Bronchus (tissue), 1 donor: ENCODE measurements around a stretch of chr9.

GRCh38 chr9:130053190-130053493, 564 bp upstream of the GPR107 start:
- PRO-cap: no peak

DNA sequence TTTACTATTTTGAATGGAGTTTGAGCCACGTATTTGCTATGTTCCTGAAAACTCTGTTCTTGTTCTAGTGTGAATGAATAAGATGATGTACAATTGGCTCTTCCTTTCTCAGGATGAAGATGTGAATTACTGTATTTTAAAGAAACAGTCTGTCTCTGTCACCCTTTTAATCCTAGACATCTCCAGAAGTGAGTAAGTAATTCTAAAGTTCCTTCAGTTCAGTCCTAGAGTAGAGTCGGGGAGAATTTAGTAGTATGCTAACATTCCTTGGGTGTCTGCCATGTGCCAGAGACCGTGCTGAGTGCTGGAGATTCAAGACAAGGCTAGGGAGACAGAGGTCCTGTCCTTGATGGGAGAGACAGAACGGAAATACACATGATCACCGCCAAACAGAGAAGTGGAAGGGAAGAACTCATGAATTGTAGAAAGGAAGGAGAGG, 23.5 kb downstream of the GPR107 start:
- PRO-cap: no peak

DNA sequence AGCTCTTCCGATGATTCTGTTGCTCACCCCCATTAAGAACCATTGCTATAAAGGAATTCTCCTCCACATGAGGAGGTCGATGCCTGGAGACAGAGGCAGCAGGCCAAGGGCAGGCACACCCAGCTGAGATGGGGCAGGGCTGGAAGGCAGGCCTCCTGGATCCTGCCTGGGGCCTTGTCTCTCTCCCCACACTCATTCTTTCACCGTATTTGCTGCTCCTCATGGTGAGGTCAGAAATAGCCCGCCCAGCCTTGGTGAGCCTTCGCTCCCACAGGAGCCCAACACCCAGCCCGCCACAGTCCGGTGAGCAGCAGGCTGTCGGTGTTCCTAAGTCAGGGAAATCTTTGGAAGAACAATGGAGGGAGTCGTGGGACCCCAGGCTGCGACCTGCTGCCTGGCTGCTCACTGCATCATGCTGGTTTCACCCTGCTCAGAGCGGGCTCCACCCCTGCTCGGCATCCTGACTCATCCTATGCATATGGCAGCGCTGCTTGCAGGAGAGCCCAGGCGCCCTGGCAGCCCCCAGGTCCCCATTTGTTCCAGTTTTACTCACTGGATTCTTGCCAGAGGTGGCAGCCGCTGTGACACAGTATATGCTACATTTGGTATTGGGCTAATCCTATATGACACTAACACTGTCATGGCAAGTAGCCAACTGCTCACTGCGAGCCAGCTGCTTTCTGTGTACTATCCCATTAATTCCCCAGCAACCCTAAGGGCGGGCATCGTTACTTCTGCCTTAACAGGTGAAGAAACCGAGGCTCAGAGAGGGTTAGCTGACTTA, 53.2 kb upstream of the NCS1 start:
- PRO-cap: no peak

- PRO-cap: no peak
Observed at GRCh38 chr9:130201345-130202134, 29.3 kb downstream of the NCS1 start.

- PRO-cap: no peak
Observed at GRCh38 chr9:130212436-130212917, 40.3 kb downstream of the NCS1 start.

DNA sequence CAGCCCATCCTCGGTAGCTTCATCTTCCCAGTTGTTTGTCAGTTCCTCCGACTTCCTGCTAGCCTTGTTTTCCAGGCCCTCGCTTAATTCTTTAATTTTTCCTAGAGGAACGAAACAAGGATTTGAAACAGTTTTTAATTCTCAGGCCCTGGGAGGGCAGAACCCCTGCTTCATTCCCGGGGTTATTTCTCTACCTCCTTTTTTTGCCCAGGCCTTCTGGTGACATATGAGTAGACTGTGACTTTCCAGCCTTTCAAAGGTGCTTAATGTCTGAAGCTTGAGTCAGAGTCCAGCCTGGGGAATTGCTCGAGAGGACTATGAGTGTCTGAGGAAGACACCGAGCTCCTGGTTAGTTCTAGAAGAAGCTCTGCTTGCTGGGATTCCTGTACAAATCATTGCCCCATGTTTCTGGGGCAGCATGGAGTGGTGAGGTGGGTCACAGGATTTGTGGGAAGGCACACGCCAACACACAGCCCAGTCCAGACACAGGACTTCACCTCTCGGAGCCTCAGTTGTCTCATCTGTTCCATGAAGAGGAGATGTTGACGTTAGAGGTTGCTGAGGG, 4.2 kb upstream of the HMCN2 start:
- PRO-cap: no peak

DNA sequence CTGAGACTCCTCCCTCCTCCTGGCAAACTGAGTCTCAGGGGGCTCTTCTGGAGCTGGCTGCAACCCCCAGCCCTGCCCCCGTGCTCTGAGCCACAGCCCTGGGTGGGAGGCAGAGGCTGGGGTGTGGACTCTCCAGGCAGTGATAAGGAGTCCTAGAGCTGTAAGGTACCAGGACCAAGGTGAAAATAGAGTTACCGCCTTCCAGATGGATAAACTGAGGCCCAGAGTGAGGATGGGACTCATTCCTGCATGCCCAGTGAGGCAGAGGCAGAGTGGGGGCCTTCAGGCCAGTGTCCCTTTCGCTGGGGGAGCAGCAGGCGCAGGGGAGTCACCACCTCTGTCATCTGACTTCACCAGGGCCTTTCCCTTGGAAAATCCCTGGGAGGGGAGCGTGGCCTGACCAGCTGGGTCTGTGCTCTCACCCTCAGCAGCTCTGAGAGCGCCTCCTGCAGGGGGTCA, 49.1 kb downstream of the HMCN2 start:
- PRO-cap: no peak

- PRO-cap: no peak
Observed at GRCh38 chr9:130343767-130343966, 78.1 kb downstream of the HMCN2 start.

- PRO-cap: no peak
Observed at GRCh38 chr9:130354647-130355295, 89.2 kb downstream of the HMCN2 start.

- PRO-cap: no peak
Observed at GRCh38 chr9:130444091-130444464, 683 bp upstream of the ASS1 start.

DNA sequence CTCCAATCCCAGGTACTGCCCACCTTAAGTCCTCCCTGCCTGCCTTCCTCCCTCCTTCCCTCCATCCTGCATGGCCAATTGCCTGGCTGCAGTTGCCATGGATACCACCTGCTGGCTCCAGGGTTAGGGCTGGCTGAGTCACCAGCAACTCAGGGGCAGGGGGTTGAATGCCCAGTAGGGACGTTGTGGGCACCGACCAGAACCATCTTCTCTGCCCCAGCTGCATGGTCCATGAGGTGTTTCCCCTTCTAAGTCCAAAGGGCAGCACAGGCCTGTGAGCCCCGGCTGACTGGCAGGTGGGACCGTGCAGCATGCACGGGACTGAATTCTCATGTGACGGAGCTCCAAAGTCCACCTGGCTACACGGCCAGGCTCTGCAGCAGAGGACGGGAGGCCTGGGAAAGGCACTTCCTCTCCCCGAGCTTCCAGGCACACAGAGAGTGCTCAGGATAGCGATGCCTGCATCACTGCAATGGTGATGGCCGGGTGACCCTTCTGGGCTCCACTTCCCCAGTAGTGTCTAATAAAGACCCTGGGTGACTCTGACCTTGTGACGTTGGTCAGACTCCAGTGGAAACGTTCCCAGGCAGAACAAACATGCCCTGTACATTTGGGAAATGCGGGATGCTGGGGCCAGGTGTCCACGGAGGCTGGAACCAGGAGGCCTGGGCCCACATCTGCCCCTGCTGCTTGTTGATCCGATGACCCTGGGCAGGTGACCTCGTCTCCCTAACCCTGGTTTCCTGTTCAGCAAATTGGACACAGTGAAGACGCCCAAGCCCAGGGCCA, 5.8 kb downstream of the ASS1 start:
- PRO-cap: no peak

GRCh38 chr9:130498565-130499393, 54.0 kb downstream of the ASS1 start:
- PRO-cap: no peak

DNA sequence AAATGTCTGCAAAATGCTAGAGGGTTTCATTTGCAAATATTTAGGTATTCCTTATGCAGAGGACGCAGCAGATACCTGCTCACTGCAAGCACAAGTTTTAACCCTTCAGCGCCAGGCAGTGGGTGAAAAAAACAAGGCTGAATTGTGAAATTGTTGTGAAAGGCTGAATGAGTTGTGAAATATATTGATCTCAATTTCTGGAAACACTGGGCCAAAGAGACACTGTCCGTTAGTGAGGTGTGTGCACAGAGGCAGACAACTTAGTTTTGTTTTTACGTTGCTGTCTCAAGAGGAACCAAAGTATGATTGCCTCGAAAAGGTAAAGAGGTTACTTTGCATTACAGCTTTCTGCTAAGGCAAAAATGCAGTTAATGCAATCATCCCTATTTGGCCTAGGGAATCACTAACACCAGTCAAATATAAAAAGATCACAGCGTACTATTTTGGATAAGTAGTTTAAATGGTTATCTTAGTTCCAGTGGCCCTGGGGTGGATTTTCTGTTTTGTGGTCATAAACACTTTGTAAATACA, 18.9 kb downstream of the FUBP3 start:
- PRO-cap: no peak

- PRO-cap: no peak
Observed at GRCh38 chr9:130599726-130600287, 20.4 kb downstream of the FUBP3 start.

- PRO-cap: no peak
Observed at GRCh38 chr9:130616298-130617128, 37.1 kb downstream of the FUBP3 start.

- PRO-cap: no peak
Observed at GRCh38 chr9:130682358-130682887, 11.2 kb upstream of the EXOSC2 start.

DNA sequence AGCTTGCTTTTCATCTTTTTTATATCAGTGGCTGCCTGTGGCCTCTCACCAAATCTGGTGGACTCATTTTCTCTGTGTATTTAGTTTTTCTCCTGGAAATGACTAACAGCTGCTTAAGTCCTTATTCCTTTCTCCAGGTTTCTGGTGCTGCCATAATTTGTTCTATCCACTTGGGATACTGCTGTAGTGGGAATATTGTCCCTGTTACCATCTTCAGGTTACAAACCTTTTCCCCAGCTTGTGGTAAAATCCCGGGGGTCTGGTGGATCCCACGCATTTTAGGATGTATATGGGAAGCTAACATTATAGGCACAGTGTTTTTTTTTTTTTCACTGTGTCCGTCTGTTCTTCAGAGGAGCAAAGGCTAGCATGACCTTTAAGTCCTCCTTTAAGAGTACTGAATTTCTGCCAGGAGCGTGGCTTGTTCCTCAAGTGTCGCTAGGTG, 38.9 kb downstream of the EXOSC2 start:
- PRO-cap: no peak

- PRO-cap: no peak
Observed at GRCh38 chr9:130845549-130846153, 10.6 kb downstream of the ABL1 start.

- PRO-cap: no peak
Observed at GRCh38 chr9:130874804-130875134, 21.8 kb downstream of the QRFP start.

DNA sequence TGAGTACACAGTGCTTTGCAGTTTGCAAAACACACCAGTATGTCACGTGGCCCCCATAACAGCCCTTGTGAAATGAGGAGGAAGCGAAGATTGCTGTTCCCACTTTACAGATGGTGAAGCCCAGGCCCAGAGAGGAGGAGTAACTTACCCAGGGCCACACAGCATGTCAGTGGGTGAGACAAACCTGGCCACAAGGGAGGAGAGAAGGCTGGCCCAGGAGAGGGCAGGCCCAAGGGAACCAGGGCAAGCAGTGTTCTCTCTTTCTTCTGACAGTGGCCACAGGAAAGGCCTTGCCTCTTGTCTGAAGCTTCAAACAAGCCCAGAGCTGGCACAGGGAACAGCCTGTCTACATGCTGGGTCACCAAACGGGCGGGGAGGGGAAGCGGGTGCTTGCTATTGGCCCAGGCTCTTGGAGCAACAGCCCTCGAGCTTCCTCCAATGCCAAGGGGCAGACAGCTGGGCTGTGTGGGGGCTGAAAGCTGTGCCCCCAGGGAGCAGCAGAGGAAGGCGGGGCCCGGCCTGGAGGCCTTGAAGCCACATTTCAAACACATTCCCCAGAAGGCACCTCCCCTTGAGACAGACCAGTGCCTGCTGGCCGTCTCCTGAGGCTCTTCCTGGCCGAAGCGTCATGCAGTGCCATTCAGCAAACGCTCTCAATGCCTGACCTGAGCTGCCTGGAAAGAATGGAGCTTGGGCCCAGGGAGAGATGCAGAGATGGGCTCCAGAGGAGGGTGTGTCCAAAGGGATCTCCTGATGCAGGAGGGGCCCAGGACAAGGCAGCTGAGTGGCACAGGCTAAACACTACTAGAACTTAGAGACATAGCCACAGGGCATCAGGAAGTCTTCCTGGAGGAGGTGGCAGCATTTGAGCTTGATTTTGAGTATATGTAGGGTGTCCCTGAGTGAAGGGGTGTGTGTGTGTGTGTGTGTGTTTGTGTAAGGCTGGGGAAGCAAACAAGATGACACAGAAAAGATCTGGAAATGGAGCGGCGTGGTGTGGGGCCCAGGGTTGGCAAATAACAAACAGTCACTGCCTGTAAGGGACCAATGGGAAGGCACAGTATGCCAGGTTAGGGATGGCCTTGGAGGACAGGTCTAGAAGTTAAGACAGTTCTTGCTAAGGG, 2.6 kb downstream of the FIBCD1 start:
- PRO-cap: no peak